GM19240 (cell line): ENCODE results near the genes LXN and IQCJ.

DNA sequence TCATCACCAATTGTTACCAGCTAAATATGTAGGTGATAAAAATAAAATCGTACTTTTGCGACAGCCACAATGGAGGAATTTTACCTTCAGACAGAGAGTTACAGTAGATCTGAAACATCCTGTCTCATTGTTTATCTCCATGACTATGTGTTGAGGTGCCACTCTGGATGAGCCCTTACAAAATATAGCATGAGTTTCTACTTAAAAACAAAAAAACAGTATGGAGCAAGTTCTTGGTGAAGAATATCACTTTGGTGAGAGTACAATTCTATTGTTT, 462.6 kb downstream of the RAP2B start:
- RRBS, result no CpG with 5 or more reads among the region's 2 CpGs

- RRBS, result no CpG with 5 or more reads among the region's 10 CpGs
Observed at GRCh38 chr3:155511793-155512063, 218.2 kb upstream of the STRIT1 start.

- RRBS, result no CpG with 5 or more reads among the region's 5 CpGs
Observed at GRCh38 chr3:156532359-156533183, 22.3 kb downstream of the SSR3 start.

DNA sequence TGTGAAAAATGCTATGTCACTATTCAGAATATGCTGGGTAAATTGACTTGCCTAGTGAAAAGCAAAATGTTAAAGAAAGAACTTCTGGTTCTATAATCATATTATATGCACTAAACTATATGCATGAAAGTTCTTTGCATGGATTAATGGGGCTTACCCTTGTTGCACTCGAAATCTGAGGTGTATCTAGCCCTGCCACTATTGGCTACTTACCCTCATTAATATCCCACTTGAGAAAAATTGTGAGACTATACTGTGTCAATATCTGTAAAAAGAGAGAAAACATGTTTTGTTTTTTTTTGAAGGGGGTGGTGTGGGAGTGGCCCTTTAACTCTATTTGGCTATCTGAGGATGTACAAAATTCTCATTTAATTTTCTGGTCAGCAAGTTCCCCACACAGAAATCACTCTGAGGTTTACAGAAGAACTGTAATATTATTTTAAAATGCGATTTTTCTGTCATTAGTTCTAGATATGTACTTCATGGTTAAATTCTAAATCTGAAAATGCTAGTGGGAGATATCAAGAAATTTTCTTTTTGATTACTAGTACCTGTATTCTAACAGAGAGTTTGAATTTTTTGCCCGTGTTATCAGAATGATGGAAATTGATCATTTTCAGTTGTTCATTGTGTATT, 16.9 kb downstream of the SSR3 start:
- RRBS, result no CpG with 5 or more reads among the region's 3 CpGs

- RRBS, result no CpG with 5 or more reads among the region's 5 CpGs
Observed at GRCh38 chr3:156815478-156816048, 10.6 kb upstream of the LEKR1 start.

- RRBS, result 2% methylated on average over 20 of the region's 42 CpGs
Observed at GRCh38 chr3:156826388-156827220, 451 bp downstream of the LEKR1 start.

DNA sequence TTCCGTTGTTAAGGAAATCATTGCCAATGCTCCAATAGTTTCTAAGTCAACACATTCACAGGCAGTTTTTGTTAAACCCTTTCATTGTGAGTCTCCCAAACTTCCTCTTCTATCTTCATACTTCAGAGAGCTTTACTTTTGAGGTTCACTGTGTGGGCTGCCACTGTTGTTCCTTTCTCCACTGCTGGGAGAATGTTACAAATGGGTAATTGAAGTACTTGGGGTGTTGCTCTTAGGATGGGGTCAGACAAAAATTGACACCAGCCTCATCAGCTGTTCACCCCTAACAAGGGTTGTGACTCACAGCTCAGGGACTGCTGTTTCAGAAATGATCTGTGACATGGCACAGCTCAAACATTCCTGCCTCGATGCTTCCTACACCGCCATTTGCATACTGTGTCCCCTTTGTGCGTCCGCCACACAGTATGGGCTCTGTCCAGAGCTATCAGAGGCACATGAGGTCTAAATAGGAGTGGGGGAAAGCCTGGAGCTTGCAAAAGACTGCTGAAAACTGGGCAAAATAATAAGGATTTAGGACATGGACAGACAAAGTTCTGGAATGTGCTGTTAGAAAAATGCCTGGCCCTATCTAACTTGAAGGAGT, 44.0 kb downstream of the CCNL1 start:
- RRBS, result no CpG with 5 or more reads among the region's 5 CpGs

GRCh38 chr3:157120397-157120990, 39.5 kb downstream of the CCNL1 start:
- RRBS, result no CpG with 5 or more reads among the region's 40 CpGs

- RRBS, result no CpG with 5 or more reads among the region's 2 CpGs
Observed at GRCh38 chr3:157122725-157123230, 37.2 kb downstream of the CCNL1 start.

DNA sequence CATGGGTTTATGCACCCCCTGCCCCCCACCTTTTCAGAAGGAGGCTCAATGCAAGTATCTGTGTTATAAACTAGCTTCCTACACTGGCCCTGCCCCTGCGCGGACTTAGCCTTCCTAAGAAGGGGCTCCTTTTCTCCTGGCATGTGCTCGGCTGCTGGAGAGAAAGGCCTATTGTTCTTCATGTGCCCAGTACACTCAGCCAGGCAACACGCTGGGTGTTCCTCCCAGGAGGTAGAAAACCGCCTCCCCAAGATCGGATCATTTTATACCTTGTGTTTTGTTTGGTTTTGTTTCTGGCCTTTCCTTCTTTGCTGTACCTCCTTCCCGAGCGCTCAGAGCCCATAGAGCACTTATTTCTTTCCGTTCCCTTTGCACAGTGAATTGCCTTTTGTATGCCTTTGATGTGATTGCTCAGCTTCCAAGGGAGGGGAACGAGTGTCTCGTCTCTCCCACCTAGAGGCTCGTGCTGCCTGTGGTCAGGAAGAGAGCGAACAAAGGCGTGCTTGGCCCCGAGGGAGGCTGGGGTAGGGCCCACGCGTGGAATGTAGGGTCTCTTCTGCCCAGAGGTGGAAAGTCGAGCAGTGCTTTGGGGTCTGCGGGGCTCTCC, 30.1 kb downstream of the CCNL1 start:
- RRBS, result no CpG with 5 or more reads among the region's 19 CpGs

DNA sequence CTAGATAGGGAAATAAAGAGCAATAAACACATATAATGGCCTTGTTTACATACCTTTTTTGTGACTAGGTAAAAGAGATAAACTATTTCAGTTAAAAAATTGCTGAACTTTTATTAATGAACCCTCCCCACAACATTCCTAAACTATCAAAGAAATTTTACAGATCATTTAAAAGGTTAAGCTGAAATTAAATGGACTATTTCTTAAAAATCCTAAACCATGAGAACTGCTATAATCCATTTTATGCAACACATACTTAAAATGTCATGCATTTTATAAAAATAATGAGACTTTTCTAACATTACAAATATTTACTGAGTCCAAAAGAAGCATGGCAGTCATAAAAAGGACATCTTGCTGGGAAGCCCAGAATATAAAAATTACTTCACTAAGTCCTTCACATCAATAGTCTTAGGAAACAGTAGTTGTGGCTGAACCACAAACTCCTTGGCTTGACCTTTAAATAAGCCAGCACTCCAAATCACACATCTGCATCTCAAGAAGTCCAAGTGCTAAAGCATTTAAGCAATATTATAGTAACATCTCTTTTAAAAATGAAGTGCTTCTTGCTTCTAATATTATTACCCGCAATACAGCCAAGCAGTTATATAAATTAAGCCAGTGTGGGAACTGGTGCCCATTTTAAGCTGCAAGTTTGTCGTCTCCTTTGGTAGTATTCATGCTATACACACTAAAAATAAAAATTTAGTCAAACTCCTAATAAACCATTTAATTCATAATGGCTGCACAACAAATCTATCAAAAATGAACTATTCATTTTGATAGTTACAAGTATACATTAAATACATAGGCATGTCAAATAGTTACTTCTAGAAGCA, 8.8 kb downstream of the CCNL1 start:
- RRBS, result no CpG with 5 or more reads among the region's 2 CpGs

GRCh38 chr3:157153503-157154013, 6.4 kb downstream of the CCNL1 start:
- RRBS, result no CpG with 5 or more reads among the region's 3 CpGs

DNA sequence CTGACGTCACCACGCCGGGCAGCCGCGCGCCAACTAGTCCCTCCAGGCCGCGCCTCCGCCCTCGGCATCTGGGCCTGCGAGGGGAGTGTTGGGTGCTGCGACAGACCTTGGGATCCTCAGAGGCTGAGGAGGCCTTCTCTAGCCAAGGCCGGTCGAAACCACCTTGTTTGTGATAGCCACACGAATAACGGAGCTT, 176 bp upstream of the CCNL1 start:
- RRBS, result 3% methylated on average over 3 of the region's 16 CpGs

DNA sequence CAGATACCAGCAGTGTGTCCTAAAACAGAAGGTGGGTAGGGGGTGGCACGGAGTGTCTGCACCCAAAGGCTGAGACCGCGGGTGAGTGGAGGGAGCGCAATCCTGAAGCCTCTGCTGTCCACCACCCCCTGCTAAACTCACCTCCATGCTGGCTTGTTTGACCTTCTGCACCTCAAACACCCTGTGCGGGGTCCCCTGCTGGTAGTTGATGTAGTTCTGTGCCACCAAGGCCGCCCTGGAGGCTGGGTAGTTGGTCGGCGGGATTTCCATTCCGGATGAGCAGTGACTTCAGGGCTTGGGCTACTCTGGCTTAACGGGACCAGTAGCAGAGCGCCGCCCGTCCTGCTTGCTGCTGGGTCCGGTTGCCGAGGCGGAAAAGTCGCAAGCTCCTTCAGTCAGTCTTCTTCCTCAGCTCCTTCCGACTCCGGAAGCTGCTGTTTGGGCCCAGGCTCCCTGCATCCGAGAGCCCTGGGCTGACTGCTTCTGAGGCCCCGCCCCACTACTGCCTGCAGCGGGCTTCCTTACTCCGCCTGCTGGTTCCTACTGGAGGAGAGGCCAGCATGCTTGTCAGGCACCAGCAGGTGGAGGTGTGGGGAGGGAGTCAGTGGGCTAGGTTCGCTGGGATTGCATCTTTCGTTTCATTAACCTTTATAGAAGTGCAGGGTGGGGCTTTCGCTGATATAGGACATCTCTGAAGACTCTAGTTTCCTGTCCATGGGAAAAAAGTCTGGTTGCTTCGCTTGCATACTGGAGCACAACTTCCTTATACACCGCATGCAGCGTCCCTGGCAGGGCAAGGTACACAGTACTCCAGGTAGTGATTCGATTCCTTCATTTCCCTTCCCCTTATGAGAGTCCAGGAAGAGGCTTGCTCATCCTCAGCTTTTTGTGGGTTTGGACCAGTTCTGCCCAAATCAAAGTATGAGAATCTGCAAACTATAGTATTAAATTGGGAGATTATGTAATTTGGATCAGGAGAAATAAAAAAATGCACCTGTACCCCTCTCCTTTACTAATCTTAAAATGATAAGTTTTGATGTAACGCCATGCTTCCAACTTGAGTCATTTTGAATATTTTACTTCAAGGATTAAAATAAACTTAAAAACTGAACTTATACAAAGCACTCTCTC, at the start of gene LXN:
Gene LXN, minus strand, starts transcription at position 440 of the 1,131 bp plus-strand sequence.
- RRBS, result 2% methylated on average over 10 of the region's 31 CpGs

- RRBS, result no CpG with 5 or more reads among the region's 2 CpGs
Observed at GRCh38 chr3:158768680-158768889, 33.3 kb upstream of the MFSD1 start.

DNA sequence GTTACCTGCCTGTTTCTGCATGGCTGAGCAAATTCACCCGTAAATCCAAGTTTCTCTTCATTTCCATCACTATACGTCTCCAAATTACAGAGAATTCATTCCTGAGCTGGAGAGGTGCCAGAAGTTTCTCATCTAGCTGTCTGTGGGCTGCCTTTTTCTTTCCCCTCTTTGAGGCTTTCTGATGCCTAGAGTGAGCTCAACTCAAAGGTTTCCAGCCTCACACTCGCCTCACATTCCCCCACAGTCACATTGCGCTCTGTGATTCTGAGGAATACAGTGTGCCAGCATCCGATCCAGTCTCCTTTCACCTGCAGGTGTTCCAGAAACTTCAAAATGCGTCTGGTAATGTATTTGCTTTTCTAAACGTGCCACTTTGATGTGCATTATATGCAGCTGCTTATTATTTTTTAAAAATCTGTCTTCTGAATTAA, at the start of gene IQCJ:
Gene IQCJ, plus strand, starts transcription at position 220 of the 431 bp plus-strand sequence.
- RRBS, result no CpG with 5 or more reads among the region's 7 CpGs

DNA sequence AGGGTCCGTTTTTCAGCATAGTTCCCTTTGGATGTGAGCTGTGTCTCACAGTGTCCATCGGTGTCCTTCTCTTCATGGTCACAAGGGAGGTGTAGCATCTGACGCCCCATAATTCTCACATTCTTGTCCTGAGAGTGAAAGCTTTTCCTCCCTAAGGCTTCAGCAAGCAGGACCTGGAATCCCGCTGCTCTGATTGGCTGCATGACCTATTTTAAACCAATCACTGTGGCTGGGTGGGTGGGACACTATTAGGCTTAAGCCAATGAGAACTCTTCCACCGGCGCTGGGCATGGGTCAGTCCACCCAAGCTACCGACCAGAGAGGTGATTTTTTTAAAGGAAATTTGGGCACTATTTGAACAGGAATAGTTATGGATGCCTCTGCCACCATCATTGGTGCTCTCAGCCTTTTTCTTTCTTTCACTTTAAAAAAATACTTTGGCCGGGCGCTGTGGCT, 85.3 kb upstream of the IQCJ-SCHIP1 start:
- RRBS, result no CpG with 5 or more reads among the region's 9 CpGs

GRCh38 chr3:159790131-159790511, 435.1 kb upstream of the C3orf80 start:
- RRBS, result no CpG with 5 or more reads among the region's 5 CpGs

GRCh38 chr3:159824022-159824641, 401.1 kb upstream of the C3orf80 start:
- RRBS, result no CpG with 5 or more reads among the region's 4 CpGs